ENCODE measurements around a stretch of chr2.

- PRO-cap, result no peak
- RAMPAGE, long total RNA, result no peak
Observed at GRCh38 chr2:119487392-119488229, 36.7 kb downstream of the SCTR start.

- PRO-cap, result no peak
- RAMPAGE, long total RNA, result no peak
Observed at GRCh38 chr2:119522564-119523063, 1.7 kb downstream of the SCTR start.

DNA sequence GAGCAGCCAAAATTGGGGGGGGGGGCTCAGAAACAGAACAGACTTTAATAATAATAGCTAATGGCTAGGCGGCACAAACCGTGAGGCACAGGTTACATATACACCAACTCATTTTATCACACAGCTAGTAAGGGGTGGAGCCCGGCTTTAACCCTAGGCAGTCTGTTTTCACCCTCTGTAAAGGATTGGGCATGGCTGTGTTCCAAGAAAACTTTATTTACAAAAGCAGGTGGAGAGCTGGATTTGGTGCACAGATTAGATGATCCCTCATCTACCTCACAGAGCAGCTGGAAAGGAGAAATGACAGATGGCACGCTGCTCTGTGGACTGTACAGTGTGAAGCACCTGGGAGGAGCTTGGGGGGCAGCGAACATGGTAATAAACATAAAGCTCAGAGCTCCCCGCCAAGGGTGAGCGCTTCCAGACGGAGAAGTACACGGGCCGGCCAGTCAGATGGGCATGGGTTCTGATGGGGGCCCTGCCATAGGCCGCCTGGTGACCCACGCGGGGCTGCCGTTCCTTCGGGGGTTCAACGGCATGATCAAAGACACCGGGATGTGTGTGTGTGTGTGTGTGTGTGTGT lies 952 bp upstream of the TMEM177 start:
- PRO-cap, result no peak
- RAMPAGE, long total RNA, result no peak

DNA sequence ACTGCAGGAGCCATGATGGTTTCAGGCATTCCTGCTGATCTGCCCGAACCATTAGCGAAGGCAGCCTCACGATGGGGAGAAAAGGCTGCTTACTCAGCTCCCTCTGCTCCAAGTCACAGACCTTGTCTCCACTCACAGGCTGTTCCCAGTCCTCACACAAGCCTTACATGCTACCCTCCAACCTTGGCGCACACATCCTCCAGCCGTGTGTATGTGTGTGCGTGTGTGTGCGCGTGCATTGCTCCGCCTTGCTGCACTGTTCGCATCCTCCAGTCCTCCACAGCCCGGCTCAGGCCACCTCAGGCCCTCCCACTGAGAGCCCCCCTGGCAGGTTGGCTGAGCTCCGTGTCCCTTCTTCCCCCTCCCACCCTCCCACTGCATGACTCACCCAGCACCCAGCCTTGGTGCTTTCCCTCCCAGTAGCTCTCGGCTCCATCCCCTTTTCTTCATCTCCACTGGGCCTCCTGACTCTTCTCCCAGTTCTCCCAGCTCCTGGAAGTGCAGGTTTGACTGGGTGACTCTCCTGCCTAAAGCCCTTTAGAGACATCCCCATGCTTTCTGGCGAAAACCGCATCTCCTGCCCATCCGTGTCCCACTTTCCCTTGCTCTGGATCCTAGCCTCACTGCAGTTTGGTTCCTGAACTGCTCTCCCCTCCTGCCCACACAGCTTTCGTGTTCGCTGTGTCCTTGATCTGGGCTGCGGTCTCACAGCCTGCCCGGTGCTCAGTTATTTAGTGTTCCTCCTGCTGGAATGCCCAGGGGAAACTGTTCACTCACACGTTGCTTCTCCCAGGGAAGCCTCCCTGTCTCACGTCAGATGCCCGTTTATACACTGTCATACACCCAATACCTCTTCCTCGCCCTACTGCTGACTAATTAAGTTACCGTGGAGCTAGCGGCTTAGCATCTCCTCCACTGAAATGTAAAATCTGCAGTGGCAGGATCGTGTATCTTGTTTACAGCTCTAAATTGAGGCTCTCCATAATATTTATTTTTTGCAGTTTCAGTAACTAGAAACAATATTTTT lies 4.9 kb downstream of the TMEM177 start:
- PRO-cap, result no peak
- RAMPAGE, long total RNA, result no peak

DNA sequence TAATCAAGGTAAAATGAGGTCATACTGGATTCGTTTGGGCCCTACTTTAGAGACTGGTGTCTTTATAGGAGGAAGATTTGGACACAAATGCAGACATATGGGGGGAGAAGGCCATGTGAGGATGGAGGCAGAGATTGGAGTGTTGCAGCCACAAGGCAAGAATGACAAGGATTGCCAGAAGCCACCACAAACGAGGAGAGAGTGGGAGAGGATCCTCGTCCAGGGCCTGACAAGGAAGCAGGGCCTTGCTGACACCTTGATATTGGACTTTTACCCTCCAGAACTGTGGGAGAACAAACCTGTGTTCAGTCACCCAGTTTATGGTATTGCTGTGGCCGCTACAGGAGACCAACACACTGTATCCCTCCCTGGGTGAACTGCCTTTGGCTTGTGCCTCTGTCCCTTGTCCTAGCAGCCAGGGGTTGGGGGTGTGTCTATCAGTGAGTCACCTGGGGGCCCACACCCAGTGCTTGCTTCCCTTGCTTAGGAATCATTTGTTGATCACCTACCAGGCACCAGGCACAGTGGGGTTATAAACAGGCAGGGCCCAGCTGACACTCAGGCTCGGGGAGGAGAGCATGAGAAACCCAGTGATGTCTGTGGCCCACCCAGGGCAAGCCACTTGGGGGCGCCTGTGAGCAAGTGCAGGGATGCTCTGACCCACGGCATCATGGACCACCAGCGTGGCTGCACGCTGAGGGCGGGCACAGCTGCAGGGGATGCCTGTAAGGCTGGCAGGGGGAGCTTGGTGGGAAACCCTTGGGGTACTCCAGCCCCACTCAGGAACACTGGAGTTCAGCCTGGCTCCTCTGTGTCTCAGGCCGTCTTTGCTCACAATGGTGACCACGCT lies 17.2 kb downstream of the TMEM185B start:
- PRO-cap, result no peak
- RAMPAGE, long total RNA, result no peak

DNA sequence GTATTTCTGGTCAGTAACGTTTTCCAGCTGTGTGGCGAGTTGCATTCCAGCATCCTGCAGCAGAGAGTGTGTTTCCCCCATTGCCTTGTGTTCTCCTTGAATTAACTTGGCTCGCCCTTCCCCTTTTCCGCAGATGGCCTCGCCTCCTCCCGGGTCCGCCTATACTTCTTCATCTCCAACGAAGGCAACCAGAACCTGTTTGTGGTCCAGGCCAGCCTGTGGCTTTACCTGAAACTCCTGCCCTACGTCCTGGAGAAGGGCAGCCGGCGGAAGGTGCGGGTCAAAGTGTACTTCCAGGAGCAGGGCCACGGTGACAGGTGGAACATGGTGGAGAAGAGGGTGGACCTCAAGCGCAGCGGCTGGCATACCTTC lies 3.0 kb downstream of the INHBB start:
- PRO-cap, result no peak
- RAMPAGE, long total RNA, result no peak

- PRO-cap, result no peak
- RAMPAGE, long total RNA, result no peak
Observed at GRCh38 chr2:120473551-120474209, 127.7 kb downstream of the INHBB start.

DNA sequence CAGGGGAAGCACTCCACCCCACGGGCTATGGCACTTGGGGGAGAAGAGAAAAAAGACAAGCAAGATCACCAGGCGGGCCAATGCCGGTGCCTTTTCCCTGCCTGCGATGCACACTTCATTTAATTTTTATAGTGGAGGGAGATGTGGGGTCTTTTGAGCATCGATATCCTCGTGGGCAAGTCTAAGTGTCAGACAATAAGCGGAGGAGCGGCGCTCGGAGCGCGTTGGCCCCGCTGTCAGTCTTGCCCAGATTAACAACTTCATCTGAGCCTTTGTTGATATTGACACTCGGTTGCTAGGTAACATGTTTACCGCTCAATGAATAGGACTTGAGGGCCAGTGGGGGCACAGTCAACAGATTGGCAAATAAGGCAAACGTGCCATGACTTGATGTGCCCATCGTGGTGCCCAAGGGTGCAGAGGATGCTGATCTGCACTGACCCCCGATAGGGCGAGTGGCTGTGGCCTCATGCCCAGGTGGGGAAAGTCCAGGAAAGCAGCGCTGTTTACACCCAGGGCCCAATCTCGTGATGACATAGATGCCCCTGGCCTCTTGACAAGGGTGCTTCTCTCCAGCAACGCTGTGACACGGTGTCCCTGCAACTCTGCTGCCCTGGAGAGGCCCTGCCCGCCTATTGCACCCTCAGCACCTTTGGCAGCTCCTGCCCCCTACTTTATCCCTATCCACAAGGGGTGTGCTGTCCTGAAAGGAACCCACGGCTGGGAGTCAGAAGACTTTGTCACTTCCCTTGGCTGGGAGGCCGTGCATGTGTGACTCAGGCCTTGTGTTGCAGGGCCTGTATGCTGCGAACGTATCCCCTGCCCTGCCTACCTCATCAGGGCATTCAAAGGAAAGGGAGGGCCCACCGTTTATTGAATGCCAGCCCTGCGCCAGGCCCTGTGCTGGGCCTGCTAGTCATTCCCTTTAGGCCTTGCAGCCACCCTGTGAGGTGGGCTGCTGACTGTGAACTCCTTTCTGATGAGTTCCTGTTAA lies 157.9 kb downstream of the INHBB start:
- PRO-cap, result no peak
- RAMPAGE, long total RNA, result no peak

GRCh38 chr2:120536926-120537179 lies 190.9 kb downstream of the INHBB start:
- PRO-cap, result no peak
- RAMPAGE, long total RNA, result no peak

DNA sequence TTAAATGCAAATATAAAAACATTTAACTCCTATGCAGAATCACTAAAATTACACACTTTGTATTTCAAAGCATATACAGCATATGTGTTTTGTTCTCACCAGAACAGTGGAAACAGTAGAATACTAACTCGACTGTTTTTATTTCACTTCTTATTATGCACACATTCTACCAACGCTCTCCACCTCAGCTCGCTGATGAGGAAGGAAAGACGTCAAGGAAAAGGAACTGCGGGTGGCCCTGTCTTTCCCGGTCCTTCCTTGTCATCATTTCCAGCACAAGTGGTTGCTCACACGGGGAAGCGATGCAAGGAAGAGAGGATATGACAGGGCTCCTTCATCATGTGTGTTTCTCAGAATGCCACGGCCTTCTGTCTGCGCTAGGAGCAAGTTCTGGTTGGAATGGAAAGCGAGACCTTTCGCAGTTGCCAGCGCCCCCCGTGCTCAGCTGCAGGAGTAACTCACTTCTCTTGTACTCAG lies 191.9 kb upstream of the GLI2 start:
- PRO-cap, result no peak
- RAMPAGE, long total RNA, result no peak

DNA sequence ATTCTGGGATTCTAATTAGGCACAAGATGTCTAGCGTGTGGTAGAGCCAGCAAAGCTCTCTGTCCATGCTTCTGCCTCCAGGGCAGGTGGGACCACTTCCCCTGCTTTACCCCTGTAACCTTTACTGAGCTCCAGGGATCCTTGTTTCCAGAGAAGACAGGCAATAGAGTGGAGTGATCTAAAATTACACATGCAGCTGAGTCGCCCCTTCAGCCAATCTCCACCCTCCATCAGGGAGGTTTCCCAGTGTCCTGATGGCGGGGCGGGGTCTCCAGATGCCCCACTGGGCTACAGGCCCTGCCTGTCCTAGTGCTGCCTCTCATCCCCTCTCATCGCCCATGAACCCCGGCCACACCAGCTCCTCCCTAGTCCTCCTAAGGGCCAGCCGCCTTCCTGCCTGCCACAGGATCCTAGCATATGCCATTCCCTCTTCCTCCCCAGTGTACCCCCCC lies 144.2 kb upstream of the GLI2 start:
- PRO-cap, result no peak
- RAMPAGE, long total RNA, result no peak

GRCh38 chr2:120625742-120626408 lies 109.8 kb upstream of the GLI2 start:
- PRO-cap, result no peak
- RAMPAGE, long total RNA, result no peak

GRCh38 chr2:120914561-120915559 lies 179.2 kb downstream of the GLI2 start:
- PRO-cap, result no peak
- RAMPAGE, long total RNA, result no peak

DNA sequence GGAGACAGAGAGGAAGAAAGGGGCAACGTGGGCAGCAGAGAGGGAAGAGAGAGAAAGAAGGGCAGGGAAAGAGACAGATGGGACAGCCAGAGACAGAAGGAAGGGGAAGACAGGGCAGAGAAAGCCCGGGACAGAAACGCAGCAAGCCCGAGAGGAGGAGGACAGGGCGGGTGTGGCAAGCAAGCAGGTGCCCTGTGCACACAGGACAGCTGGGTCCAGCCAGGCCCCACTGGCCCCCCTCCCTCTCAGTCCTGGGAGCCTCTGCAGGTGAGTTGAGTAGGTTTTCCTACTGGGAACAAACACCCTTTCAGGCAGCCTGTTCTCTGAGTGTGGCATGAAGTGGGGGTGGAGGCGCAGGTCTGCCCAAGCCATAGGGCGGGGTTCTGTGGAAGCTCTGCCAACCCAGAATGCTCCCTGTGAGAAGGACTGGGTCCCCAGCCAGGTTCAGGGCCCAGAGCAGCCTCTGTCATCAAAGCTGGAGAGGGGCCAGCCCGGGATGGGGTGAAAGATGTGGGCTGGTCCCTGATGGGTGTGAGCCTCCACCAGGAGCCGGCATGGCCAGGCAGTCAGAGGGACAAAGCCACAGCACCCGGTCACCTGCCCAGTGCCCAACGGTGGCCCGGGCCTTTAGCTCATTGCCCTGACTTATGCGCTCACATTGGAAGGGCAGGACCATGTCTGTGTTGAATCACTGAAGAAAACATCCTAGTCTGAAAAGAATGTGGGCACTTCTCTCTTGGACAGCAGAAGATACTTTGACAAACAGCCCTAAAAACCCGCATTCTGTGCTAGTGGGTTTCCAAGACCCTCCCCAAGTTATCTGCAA lies 129.4 kb downstream of the TFCP2L1 start:
- PRO-cap, result no peak
- RAMPAGE, long total RNA, result no peak

- PRO-cap, result no peak
- RAMPAGE, long total RNA, result no peak
Observed at GRCh38 chr2:121210718-121211577, 74.1 kb downstream of the TFCP2L1 start.

- PRO-cap, result no peak
- RAMPAGE, long total RNA, result no peak
Observed at GRCh38 chr2:121346838-121347578, 62.0 kb upstream of the TFCP2L1 start.

DNA sequence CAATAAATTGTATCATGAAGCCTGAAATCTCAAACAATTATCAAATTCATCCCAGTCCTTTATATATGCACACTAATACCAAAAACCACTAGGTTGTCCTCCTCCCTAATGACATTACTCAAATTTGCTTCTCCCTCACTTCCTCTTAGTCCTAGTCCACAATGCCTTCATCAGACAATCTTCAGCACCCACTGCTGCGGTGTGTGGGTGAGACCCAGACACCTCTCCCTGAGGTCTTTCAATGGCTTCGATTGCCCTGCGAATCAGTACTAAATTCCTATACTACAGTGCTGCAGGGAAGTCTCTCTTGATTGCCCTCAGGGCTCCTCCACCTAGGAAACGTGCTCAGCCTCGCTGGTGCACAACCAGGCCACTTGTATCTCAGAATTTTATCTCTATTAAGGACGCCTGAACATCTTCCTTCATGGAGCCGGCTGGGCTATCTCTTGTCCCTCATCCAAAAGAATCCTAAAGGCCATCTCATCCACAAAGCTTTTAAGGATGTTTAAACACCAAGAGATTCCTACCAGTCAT lies 57.9 kb downstream of the CLASP1 start:
- PRO-cap, result no peak
- RAMPAGE, long total RNA, result no peak

GRCh38 chr2:122239284-122239700 lies 483.8 kb downstream of the TSN start:
- PRO-cap, result no peak
- RAMPAGE, long total RNA, result no peak

- PRO-cap, result no peak
- RAMPAGE, long total RNA, result no peak
Observed at GRCh38 chr2:124986918-124987284, 961.8 kb downstream of the CNTNAP5 start.

- PRO-cap, result no peak
- RAMPAGE, long total RNA, result no peak
Observed at GRCh38 chr2:126595365-126595760, 60.6 kb upstream of the GYPC start.